ENCODE measurements around a stretch of chr3.

DNA sequence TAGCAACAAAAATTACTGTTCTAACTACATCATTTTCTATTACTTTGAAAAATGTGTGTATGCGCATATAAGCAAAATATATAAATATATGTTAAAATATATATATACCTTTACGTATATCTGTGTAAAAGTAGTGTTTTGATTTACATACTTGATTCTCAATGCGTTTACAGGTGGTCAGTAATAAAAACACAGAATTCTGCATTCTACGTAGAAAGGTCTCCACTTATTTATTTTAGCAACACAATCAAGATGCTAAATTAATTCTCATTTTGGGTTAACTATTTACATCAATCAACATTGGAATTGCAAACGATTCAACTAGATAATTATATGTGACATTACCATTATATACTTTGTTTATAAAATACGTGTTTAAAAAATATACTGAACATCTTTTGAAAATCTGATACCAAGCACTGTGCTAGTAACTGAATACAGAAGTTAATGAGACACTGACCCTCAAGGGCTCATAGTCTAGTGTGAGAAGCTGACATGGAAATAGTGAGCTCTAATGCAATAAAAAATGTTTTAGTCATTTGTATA lies 158.1 kb downstream of the ATG7 start:
- PRO-cap = no peak

DNA sequence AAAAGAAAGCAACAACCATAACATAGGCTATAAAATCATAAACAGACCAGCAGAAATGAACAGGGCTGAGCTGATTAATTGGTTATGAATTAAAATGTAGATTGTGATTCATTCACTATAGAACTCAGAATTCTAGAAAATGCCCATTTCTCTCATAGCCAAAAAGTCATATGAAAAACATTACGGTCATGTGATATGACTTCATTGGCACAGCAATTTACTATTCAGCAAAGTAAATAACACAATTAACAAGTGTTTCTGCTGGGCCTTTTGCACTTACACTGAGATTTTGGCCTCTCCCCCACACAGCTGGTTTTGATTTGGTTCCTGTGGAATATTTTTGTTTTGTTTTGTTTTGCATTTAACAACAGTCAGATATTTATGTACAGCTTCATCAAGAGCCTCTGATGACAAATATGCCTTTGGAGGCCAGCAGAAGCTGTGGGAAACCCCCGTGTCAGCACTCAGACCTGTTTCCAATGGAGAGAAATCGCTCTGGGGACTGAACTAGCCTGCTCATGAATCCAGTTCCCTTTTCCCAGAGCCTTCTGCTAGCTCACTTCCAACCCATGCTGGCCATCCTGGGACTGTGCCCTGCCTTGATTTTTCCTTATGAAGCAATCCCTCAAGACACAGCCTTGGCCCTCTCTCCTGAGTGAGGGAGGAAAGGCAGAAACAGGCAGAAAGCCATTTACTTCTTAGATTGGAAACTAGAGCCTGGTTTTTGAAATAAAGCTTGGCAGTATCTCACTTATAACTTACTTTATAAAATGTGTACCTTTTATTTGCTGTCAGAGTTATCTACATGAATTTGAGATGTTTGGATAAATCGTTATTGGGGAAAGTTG lies 161.9 kb downstream of the ATG7 start:
- PRO-cap = no peak

- PRO-cap = no peak
Measured at GRCh38 chr3:11495739-11496600, 147.7 kb downstream of the VGLL4 start.

DNA sequence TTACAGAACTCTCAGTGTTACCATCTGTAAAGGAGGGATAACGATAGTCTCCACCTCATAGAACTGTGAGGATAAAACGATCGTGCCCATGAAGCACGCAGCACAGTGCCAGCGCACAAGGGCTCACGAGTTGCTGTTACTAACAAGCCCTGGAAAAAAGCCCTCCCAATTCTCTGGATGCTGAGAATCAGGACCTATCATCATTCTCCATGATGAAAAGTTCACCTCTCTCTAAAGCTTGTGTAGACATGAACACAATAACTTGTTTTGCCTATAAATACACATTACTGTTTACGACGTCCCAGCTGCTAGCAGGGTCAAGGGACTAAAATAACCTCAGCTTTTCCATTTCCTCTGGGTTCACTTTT lies 51.0 kb downstream of the VGLL4 start:
- PRO-cap = no peak

DNA sequence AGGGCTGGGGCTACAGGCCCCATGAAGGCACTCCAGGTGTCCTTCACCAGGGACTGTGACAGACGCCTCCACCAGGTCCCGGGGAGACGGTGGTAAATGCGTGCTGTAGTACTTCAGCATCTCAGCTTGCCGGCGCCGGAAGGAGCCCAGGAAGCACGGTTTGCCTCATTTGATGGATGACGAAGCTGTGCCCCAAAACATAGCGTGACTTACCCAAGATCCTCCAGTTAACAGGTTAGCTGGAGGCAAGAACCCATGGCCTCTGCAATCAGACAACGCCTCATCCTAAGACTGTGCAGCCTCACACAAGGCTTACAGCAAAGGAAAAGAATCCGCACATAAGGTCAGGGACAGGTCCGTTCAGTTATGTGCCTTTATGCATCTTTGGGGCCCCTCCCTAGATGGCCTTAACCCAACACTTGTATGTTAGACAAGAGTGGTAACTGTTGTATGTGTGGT lies 39.6 kb downstream of the VGLL4 start:
- PRO-cap = no peak

GRCh38 chr3:11795604-11796126 lies 51.0 kb downstream of the TAMM41 start:
- PRO-cap = no peak

DNA sequence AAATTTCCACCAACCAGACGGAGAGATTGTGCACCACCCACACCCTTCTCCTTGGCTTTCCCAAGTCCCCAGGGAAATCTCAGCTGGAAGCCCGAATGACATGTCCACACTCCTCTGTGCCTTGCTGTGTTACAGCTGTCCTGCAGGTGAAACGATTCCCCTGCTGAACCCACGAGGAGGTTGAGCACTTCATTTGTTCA lies 49.5 kb upstream of the PPARG start:
- PRO-cap = no peak

- PRO-cap = no peak
Measured at GRCh38 chr3:12479866-12480363, 4.4 kb upstream of the TSEN2 start.

- PRO-cap = no peak
Measured at GRCh38 chr3:12484922-12485448, 705 bp downstream of the TSEN2 start.

- PRO-cap = no peak
Measured at GRCh38 chr3:12599271-12600103, 42.6 kb downstream of the MKRN2 start.

GRCh38 chr3:12662438-12663308 lies 1.2 kb downstream of the RAF1 start:
- PRO-cap = unidirectional peak, plus-strand start at chr3:12662746; unidirectional peak, plus-strand start at chr3:12662881; bidirectional peak, plus-strand start at chr3:12663162, minus-strand start at chr3:12663125

- PRO-cap = no peak
Measured at GRCh38 chr3:12676345-12676572, 12.3 kb upstream of the RAF1 start.

- PRO-cap = no peak
Measured at GRCh38 chr3:12676624-12676942, 12.7 kb upstream of the RAF1 start.

- PRO-cap = no peak
Measured at GRCh38 chr3:12832039-12833181, 9.0 kb downstream of the RPL32 start.

- PRO-cap = no peak
Measured at GRCh38 chr3:12867962-12868380, 26.6 kb upstream of the RPL32 start.

DNA sequence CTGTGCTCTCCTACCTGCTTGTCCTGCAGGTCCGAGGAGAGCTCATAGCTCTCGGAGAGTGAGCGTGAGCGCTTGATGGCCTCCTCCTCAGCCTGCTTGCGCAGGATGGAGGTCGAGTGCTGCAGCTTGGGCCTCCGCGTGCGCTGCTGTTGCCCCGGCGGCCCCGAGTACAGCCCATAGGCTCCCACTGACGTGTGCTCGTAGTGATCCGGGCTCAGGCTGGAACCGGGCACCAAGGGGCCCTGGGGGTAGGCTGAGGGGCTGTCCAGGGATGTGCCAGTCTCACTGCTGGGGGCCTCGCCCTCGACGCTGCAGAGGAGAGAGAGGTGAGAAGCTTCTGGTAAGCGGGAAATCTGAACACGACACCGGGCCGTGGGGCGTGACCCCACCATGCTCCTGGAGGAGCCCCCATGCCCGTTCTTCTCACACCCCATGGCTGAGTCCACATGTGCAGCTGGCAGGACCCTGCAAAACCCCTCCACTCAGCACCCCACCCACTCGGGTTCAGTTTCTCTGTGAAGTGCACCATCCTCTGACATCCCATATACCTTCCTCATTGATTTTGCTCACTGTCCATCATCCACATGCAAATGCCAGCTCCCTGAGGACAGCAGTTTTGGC lies 100.3 kb upstream of the RPL32 start:
- PRO-cap = no peak

- PRO-cap = no peak
Measured at GRCh38 chr3:12966284-12967537, 106.5 kb downstream of the IQSEC1 start.

DNA sequence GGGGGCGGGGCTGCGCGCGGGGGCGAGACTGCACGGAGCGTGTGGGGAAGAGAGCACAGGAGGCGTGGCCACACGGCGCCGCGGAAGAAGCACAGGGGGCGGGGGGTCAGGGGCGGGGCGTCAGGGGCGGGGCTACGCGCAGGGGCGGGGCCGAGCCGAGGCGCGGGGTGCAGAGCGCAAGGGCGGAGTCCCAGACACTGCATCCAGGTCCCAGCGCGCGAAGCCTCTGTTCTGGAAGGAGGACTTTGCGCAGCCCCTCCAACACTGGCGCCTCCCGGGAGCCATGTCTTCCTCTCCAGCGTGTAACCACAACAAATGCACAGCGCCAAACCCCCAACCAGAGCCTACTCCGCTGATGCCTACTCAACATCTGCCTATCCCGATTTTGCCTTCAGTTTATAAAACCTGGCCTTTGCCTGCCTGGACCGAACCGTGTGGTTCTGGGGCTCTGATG lies 105.4 kb downstream of the IQSEC1 start:
- PRO-cap = bidirectional peak, plus-strand start at position 193 of the sequence, minus-strand start outside the sequence

DNA sequence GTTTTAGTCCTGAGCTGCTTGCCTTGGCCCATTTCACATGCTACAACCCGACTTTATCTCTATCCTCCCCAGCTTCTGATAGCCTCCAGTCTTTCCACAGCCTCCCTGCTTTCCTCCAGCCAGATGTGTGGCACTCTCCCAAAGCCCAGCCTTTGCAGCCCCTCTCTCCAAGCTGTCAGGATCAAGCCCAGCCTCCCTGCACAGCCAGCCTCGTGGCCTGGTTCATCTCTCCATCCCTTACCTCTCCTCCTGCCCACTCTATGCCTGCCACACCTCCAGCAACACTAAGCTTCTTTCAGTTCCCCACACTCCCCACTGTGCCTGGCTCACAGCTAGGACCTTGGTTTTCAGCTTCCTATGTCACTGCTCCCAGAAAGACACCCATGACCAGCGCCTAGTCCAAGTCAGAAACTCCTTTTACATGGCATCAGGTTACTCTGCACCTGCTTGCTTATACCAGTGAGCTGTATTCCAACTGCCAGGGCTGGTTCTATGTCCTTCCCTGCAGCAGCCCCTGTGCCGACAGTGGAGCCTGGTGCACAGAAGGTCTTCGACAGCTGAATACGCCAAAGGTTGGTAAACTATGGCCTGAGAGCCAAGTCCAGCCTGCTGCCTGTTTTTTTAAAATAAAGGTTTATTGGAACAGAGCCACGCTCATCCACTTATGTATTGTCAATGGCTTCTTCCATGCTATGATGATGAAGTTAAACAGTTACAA lies 102.7 kb downstream of the IQSEC1 start:
- PRO-cap = no peak

DNA sequence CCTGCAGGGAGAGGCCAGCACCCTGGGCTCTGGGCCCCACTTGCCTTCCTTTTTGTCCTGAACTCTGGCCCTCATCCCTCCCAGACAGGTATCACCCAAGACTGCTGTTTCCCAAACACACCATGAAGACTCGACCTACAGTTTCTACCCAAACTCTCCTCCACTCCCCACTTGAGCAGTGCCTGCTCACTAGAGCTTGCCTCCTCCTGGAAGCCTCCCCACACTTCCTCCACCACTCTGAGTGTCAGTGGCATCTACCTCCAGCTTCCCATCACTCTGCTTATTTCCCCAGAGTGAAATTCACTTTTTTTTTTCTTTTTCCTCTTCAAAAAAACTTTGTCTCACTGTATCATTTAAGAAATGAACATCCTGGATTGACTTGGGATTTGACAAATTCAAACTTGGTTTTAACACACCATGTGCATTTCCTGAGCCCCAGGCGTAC lies 62.4 kb downstream of the IQSEC1 start:
- PRO-cap = no peak

Data from colic lymph node (tissue), 1 donor.